Myometrial cell (primary cell): ENCODE measurements around a stretch of chr18.

DNA sequence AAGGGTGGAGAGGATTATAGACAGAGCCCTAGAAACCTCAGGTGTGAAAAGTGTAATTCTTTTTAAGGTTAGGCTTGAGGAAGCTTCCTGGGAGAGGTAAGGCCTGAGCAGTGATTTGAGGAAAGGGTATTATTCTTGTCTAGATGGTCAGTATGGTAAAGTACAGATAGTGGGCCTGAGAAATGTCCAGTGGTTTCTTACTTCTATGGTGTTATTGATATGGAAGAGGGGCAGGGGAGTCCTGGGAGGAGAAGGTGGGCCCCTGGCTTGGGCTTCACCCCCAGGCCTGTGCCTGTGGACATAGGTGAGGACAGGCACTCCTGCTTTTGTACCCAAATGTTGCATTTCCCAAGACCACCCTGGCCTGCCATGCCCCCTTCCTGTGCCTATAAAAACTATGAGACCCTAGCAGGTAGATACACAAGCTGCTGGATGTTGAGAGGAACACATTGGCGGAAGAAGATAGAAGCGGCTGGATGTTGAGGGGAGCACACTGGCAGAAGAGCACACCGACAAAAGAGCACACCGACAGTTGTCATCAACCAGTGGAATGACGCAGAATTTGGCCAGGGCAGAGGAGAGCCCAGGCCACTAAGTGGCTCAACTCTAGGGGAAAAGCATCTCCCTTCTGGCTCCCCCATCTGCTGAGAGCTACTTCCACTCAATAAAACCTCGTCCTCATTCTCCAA is 251.9 kb downstream of the PTPRM start:
- RAMPAGE, long total RNA: no peak

DNA sequence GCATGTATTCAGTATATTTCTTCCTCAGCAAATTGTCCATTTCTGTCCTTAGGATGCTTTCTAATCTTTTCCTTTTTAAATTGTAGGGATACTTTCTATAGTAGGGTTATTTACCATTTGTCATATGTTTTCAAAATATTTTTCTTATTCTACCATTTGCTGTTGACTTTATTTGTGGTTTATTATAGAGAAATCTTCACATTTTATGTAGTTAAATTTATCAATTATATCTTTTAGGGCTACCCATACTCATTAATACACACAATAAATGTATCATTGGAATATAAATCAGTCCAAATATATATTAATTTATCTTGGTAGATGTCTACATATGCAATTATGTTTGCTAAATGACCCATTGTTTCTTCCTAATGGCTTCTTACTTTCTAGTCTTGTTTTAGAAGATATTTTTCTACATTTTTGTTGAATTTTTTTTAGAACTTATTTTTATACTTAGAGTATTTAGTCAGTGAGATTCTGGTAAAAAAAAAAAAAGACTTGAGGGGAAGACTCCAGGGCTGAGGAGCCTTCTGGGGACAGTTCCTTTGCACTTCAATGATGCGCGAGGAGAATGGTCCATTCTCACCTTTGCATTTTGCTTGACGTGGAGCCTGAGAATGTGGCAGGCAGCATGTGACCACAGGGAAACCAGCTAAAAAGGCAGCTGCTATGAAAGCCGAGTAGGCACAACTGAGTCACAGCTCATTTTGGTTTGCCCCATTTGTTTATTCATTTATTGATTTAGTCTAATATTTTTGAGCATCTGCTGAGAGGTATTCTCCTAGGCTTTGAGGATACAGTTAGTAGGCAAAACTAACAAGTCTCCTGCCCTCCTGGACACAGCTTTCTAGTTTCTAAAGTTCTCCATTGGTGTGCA is 406.6 kb downstream of the PTPRM start:
- RAMPAGE, long total RNA: no peak

GRCh38 chr18:8139813-8140505 is 469.3 kb upstream of the RAB12 start:
- RAMPAGE, long total RNA: no peak

DNA sequence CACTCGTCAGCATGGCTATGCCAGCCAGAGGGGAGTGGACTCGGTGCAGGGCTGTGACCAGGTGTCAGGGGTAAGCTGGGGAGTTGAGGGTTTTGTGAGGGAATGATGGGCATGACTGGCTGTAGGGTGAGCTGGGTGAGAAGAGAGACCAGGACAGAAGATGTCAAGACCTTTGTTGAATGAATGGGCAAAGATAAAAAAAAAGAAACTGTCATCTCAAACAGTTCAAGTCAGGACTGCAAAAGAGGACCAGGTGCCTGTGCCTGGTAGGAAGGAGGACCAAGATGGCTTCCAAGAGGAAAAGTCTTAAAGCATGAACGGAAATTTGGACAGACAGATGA is 397.4 kb upstream of the RAB12 start:
- RAMPAGE, long total RNA: no peak

- RAMPAGE, long total RNA: no peak
Measured at GRCh38 chr18:8253045-8253497, 356.2 kb upstream of the RAB12 start.

DNA sequence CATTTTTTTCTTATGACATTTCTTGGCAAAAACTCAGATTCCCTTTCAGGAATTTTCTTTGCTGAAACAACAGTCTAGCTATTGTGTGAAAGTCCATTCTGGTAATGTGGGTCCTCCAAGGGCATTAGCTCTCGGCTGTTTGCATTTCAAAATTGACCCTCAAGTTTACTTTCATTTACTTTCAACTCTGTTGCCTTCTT is 325.3 kb upstream of the RAB12 start:
- RAMPAGE, long total RNA: no peak

GRCh38 chr18:8302132-8302704 is 307.0 kb upstream of the RAB12 start:
- RAMPAGE, long total RNA: no peak

DNA sequence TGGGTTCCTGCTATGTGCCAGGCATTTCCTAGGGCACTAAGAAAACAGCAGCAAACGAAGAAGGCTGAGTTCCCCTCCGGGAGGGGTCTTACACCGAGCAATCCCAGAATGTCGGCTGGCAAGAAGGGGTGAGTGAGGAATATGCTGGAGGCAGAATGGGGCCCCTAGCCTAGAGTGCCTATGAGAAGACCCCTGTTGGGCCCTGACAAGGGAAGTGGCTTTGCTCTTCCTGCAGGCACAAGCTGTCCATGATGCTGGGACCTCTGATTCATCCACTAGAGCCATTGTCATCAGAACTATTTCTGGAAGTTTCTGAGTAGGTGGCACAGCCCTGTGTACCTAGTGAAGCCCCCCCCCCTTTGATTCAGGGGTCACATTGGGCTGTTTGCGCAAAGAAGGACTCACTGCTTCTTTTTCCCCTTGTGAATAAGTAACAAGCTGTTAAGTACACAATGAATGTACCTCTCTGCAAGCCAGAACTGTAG is 267.9 kb upstream of the RAB12 start:
- RAMPAGE, long total RNA: no peak

DNA sequence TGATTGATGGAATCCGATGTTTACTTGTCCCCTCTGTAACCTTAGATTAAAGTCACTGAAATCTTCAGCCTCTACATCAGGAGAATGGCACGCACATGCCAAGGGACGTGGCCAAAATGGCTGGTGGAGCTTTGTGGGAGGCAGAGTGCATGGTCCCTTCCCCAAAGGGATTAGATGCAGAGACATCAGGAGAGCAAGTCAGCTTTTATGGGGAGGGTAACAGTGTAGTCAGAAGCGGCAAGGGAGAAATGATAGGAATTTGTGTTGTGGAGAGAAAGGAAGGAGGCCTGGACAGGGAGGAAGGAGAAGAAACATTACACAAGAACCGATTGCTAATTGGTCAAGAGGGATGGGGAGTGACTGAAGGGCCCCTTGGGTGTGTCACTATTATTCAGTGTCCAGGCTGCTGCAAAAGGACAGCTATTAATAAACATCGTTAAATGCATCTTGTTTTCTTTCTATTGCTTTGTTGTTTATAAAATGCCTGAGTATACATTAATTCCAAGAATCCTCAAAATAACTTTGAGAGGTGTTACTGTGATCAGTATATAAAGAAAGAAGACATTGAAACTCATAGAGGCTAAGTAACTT is 267.3 kb upstream of the RAB12 start:
- RAMPAGE, long total RNA: no peak

DNA sequence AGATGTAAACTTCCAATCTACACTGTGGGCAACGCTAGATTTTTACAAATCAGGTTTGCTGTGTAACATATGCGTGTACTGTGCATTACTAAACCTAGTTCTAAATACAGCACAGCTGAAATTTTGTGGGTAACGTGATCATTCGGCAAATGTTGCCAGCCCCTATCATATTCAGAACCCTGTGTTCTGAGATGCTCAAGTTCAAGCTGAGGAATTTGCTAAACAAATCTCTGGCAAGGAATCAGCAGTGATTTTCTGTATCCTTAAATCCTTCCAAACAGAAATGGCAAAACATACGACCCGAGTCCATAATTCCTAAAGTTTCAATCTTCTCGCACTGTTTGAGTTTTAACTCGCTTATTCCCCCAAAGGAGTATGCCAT is 943 bp upstream of the RAB12 start:
- RAMPAGE, long total RNA: no peak

DNA sequence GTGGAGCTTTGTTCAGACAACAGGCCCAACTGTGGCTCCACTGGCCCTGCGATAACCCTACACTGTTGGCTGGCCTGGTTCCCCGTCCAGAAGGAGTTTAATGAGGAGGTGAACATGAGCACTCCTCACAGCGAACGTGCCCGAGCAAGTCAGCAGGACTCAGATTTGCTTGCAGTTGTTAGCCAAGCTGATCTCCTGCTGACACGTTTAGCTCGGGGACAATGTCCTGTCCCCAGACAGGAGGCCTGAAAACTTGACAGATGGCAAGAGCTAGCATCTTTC is 20.1 kb upstream of the MTCL1 start:
- RAMPAGE, long total RNA: no peak

GRCh38 chr18:8703912-8704257 is 1.5 kb upstream of the MTCL1 start:
- RAMPAGE, long total RNA: no peak

DNA sequence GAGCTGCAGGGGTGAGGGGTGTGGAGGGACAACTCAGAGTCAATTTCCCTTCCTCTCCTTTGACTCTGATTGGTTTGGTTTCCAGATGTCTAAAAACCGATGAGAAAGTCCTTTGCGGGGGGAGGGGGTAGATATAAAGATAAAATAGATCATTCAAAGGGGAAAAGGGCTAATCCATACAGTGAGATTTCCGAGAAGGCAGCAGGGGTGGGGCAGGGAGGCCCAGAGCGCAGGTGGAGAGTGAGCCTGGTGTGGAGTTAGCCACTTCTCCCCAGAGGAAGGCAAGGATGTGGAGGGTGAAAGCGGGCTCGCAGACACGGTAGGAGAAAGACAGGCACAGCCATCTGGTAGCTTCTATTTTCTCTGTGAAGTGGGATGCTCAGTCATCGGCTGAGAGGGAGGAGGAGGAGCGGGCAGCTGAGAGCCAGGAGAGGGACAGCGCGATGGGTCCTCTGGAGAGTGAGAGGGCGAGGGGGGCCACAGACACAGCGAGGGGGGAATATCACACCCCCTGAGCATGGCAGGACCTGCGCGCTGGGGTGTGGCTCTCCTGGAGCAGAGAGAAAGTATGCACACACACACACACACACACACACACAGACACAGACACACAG is 153.3 kb upstream of the NDUFV2 start:
- RAMPAGE, long total RNA: no peak

- RAMPAGE, long total RNA: no peak
Measured at GRCh38 chr18:8974254-8974836, 128.2 kb upstream of the NDUFV2 start.

DNA sequence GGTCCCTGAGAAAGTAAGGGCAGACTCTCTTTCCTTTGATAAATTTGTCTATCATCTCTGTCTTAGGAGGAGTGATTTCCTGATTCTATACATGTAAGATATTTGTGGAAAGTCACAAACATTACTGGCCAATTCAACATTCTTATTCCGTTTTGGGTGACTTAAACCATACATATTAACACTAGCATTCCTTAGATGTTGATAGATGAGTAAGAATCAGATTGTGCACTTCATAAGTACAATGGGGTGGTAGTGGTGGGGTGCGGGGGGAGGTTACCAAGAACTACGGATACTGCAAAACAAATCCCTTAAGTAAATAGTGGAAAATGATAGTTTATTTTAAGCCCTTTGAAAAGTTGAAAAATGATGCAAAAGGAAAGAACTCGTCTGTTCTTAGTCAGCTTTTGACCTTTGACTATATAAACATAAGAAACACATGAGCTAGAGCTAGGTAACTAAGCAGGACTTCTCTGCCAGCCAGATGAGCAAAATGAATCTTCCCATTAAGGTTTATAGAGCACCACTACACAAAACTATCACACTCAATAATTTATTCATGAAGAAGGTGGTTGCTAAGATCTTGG is 7.8 kb upstream of the NDUFV2 start:
- RAMPAGE, long total RNA: no peak

GRCh38 chr18:9101625-9102259 is 757 bp upstream of the NDUFV2 start:
- RAMPAGE, long total RNA: no peak

- RAMPAGE, long total RNA: no peak
Measured at GRCh38 chr18:9110396-9111009, 8.0 kb downstream of the NDUFV2 start.

GRCh38 chr18:9638819-9639197 is 24.4 kb upstream of the PPP4R1 start:
- RAMPAGE, long total RNA: no peak

- RAMPAGE, long total RNA: no peak
Measured at GRCh38 chr18:9659853-9660169, 45.5 kb upstream of the PPP4R1 start.

DNA sequence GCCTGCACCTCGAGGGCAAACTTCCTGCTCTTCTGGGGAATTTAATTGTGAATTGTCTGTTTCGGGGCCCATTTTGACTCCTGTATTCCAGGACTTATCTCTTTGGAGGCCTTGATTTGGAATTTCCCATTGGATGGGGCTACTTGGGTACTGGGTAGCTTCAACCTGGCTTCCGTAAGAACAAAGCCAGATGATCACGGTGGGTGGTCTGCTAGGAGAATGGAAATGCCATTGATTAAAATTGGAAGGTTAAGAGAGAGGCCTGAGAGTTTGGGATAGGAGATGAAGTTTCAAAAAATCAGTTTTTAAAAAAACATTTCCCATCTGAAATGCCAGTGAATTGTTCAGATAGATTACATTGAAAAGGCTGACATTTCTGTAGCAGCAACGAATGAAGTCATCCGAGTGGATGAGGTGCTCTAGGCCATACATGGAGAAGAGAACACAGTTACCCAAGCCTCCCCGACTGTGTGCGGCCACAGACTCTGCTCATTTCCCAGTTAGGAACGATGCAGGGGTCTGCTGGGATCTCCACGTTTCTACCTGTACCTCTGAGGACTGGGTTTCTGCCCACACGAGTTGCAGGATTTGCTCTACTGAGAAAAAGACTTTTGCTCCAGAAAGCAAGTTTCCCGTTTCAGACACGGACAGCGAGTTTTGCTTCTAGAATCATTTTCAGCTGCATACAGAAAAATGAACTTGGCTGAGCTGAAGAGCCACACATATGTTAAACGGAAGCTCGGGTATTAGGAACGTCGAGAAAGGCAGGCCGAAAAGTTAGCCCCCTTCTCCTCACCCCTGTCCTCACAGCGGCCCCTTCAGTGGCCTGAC is 862 bp upstream of the RAB31 start:
- RAMPAGE, long total RNA: no peak